Measurements from ENCODE around the gene RHO.

- RRBS: no CpG with 5 or more reads among the region's 8 CpGs
Measured at GRCh38 chr3:129528441-129528840, at the start of gene RHO. RHO (plus strand) TSS chr3:129528639.

GRCh38 chr3:129662883-129663597, 56.6 kb upstream of the PLXND1 start:
- RRBS: no CpG with 5 or more reads among the region's 3 CpGs

DNA sequence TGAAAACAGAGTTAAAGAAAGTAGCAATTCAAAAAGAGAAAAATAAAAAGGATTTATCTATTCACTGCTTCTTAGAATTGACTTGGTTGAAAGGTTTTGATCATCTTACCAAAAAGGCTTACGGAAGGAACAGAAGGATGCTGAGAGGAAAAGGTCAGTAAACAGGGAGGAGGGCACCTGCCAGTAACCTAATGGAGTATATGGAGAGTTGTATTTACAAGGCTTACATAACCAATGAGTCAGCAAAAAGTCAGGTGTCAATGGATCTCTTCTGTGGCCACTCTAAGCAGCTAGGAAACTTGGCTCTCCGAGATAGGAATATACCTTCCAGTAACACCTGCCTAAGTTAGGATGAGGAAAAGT, 80.4 kb upstream of the PLXND1 start:
- RRBS: no CpG with 5 or more reads among the region's 2 CpGs

DNA sequence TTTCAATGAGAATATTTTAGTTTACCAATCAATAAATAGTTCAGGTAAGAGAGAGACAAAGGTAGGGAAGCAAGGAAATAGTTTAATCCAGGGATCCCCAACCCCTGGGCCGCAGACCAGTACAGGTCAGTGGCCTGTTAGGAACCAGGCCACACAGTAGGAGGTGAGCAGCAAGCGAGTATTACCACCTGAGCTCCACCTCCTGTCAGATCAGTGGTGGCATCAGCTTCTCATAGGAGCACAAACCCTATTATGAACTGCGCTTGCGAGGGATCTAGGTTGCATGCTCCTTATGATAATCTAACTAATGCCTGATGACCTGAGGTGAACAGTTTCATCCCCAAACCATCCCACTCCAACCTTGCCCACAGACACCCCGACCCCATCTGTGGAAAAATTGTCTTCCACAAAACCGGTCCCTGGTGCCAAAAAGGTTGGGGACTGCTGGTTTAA, 115.6 kb upstream of the PLXND1 start:
- RRBS: no CpG with 5 or more reads among the region's 6 CpGs

DNA sequence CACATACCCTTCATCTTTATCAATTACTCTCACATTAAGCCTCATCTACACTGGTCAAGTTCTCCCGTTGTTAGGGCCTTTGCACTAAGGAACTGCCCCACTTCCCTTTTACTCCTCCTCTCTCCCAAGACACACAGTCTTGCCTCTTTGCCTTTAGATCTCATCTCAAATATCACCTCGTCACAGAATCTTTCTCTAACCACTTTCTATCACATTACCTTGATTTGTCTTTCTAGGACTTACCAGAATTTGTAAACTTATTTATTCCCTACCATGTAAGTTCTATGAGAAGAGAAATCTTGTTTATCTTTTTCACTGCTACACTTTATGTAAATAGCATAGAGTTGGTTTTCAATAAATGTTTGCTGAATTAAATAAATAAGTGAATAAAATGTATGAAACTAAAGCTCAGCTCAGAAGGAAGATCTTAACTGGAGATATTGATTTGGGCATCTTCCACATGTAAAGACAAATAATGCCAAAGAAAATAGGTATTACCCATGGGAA, 117.5 kb downstream of the TMCC1 start:
- RRBS: no CpG with 5 or more reads among the region's 2 CpGs

DNA sequence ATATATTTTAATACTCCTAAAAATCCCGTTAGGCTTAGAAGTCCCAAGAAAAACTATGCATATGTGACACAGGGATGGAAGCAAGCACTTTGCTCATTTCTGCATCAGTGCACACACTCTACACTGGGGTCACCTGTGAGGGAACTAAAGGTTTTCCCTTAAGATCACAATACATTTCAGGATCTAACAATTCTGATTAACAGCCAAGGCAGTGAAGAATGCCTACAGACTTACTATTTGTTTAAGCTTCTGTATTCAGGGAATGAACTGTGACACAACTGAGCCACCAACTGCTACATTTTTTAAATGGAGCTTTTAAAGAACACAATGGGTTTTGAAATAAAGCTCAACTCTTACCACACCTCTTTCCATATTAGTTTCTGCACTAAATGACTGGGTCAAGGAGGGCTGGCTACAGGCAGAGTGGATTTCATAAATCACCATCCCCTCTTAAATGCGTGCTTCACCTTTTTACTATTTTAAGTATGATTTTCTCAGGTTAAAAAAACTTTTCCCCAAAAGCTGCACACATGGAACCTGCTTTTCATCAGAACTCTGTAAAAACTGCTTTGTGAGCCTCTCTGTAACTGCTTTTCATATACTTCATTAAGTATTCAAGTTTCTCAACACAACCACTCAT, 100.2 kb downstream of the TMCC1 start:
- RRBS: no CpG with 5 or more reads among the region's 2 CpGs

GRCh38 chr3:130122770-130123263, 41.2 kb downstream of the ALG1L2 start:
- RRBS: no CpG with 5 or more reads among the region's 9 CpGs

- RRBS: no CpG with 5 or more reads among the region's 3 CpGs
Measured at GRCh38 chr3:130708099-130708954, 38.3 kb downstream of the PIK3R4 start.

DNA sequence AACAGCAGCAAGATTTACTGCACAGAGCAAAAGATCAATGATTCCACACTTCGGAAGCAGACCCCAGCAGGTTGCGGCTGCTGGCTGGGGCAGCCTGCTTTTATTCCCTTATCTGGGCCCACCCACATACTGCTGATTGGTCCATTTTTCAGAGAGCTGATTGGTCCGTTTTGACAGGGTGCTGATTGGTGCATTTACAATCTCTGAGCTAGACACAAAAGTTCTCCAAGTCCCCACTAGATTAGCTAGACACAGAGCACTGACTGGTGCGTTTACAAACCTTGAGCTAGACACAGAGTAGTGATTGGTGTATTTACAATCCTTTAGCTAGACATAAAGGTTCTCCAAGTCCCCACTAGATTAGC, 67.4 kb upstream of the PIK3R4 start:
- RRBS: no CpG with 5 or more reads among the region's 4 CpGs

DNA sequence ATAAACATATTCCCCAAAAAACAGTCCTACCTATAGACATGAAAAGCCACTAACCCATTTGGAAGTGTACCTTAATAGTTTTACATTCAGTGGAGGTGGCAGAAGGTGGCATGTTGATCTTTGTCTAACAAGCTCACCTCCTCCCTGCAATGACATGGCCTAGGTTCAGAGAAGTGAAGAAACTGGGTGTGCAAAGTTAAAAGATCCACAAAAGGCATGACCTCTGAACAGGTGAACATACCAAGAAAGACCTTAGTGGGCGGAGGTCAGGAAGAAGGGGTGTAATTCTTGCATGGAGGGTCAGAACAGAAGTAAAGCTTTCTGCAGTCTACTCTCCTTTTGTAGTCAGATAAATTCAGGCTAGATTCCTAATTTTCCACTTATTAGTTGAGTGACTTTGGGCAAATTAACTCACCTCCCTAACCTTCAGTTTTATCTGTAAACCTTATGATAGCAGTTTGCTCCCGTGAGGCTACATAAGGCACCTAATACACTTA, 767 bp downstream of the MRPL3 start:
- RRBS: no CpG with 5 or more reads among the region's 2 CpGs

DNA sequence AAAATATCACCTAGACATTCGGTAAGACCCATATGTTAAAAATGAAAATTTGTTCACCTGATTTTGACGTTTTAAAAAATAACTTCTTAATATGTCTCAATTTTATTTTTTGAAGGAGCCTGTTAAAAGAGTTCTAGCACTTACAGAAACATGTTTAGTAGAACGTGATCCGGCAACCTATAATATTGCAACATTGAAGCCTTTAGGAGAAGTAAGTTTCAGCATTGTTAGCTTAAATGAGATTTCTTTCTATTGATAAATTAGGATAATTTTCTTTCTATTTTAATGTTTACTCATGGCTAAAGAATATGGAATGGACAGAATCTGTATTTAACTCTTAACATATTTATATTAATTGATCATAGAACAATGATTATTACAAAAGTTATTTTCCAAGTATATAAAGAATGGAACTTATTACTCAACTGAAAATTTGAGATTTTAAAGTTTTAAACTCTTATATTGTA, 36.2 kb downstream of the DNAJC13 start:
- RRBS: no CpG with 5 or more reads among the region's 4 CpGs

DNA sequence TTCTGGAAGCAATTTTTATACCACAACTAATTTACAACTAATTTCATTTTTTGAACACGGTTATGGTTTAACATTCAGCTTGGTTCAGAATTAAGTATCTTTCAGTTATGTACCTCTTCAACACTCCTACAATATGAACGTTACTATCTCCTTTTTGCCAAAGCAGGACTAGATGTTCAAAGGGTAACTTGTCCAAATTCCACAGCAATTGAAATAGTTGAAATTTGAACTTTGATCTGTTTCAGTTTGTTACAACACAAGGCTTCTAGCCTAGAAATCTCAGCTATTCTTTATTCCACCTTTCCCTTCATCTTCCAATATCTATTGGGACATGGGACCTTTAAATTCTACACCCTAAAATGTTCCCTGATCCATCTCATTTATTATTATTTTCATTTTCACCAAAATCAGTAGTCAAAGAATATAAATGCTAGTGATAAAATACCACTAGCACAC, 1.2 kb downstream of the ACAD11 start:
- RRBS: no CpG with 5 or more reads among the region's 2 CpGs

DNA sequence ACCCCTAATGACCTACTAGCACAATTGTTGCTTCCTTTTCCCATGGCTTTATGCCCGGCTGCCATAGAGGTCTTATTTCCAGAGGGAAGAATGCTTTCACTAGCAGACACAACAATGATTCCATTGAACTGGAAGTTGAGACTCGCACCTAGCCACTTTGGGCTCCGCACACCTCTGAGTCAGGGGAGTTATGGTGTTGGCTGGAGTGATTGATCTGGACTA, 60.7 kb upstream of the CDV3 start:
- RRBS: no CpG with 5 or more reads among the region's 3 CpGs

- RRBS: no CpG with 5 or more reads among the region's 5 CpGs
Measured at GRCh38 chr3:133655034-133655729, 6.6 kb downstream of the TOPBP1 start.

DNA sequence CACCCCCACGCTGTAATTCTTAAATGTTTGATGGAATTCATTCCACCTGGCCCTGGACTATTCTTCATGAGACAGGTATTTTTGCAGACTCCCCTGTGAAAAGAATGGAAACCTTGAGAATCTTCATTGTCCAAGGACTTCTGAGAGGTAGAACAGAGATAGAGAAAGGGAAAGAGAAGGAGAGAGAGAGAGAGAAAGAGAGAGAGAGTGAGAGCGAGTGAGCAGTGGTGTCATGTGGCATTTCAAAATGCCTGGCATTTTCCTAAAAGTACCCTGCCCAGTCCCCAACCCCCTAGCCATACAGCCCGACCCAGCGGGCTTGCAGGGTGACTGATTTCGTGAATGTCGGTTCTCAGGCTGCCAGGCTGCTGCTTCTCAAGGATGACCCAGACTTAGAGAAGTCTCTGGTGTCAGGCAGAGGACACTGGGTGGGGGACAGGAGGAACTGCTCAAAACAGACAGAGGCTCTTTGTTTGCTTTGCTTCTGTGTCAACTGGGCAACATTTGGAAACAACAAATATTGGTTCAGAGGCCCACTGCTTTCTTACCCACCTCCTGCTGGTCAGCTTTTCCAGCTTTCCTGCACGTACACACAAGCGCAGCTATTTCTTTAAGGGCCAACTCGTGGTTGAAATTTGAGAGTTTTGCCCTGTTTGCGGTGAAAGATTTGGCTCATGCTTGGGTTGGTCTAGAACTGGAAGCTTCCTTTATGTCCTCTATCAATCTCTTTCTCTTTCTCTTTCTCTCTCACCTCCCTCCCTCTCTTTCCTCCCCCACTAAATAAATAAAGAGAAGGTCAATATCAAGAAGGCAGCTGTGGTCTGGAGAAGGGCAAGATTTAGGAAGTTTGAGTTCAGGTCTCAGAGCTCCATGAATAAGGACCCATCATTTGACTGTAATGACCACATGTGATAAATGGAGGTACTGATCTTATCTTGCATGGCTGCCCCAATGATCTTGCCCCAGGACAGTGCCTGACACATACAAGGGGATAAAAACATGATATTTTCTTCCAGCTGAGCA, 3.6 kb upstream of the TF start:
- RRBS: no CpG with 5 or more reads among the region's 10 CpGs

GRCh38 chr3:133757073-133757743, 11.0 kb downstream of the TF start:
- RRBS: no CpG with 5 or more reads among the region's 14 CpGs

DNA sequence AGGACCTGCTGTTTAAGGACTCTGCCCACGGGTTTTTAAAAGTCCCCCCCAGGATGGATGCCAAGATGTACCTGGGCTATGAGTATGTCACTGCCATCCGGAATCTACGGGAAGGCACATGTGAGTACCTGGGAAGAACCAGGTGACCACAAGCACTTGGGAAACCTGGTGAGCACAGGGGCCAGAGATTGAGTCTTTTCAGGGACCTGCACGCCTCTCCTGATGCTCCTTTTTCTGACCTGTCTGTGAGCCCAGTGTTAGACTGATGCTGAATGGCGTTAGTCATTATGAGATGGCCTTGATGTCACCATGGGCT, 11.6 kb downstream of the TF start:
- RRBS: no CpG with 5 or more reads among the region's 5 CpGs

- RRBS: no CpG with 5 or more reads among the region's 2 CpGs
Measured at GRCh38 chr3:133760911-133761389, 14.8 kb downstream of the TF start.

GRCh38 chr3:133948190-133949003, 52.7 kb upstream of the RAB6B start:
- RRBS: no CpG with 5 or more reads among the region's 11 CpGs

DNA sequence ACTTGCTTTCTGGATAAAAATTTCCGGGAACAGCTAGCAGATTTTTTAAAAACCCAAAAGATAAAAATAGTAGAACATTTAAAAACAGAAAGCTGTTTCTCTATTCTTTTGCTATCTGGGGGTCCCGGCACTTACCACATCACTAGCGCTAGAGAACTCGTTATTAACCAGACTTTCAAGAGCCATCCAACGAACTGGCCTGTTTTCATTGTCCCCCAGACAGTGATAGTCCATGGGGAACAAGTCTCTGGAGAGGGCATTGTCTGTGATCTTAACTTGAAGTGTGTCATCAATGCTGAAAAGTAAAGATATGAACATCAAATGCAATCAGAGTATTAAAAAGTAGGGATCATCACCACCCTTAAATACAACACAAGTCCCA, 75.2 kb downstream of the RYK start:
- RRBS: 100% methylated on average over 1 of the region's 5 CpGs

Data from AG09309 (cell line).